Heart right ventricle (tissue), 2 donors: ENCODE measurements around a stretch of chr18.

DNA sequence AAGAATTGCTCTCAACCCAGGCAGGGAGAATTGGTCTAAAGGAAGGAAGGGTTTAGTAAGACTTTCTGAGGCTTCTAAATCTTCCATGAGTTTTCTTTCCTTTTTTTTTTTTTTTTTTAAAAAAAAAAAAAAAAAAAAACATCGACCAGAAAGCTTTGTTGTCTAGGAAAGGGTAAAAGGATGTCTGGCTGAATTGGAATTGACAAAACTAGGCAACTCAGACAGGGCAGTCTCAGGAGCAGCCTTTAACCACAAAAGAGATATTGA lies 429.3 kb upstream of the CELF4 start:
- PRO-cap, 2 experiments = no peak in any of the 2 experiments

DNA sequence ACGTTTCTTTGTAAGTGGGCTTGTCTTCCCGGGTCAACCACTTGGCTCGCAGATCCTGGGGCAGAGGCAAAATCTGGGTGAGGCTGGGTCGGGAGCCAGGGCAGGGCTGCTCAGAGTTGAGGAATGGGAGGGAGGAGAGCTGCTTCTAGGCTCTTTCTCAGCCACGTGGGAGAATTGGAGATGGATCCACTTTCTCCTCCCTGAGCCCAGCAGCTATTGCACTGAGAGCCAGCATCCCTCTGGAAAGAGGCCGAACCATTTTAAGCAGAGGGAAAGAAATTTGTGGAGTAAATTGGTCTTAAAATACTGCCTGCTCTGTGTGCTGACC lies 344.2 kb downstream of the PIK3C3 start:
- PRO-cap, 2 experiments = no peak in any of the 2 experiments

GRCh38 chr18:42614662-42615125 lies 500.8 kb downstream of the RIT2 start:
- PRO-cap, 2 experiments = no peak in any of the 2 experiments

DNA sequence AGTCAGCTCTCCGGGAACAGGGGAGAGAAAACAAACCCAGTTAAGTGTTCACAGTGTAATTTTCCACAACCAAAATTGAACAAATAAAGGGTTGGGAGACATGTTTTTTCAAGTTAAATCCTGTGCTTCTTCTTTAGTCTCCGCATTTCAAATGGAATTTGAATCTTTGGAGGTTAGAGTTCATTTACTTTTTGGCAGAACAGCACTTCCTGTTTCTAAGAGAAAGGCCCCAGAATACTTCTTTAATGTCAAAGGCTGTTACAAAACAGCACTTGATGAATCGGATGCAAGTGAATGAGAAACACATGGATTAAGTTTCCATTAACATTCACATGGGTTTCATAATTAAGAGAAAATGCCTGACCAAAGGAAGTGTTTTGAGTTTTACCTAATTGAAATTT lies 570.2 kb upstream of the SYT4 start:
- PRO-cap, 2 experiments = no peak in any of the 2 experiments

- PRO-cap, 2 experiments = no peak in any of the 2 experiments
These were observed 20.5 kb downstream of the SETBP1 start for GRCh38 chr18:44701032-44701728.

DNA sequence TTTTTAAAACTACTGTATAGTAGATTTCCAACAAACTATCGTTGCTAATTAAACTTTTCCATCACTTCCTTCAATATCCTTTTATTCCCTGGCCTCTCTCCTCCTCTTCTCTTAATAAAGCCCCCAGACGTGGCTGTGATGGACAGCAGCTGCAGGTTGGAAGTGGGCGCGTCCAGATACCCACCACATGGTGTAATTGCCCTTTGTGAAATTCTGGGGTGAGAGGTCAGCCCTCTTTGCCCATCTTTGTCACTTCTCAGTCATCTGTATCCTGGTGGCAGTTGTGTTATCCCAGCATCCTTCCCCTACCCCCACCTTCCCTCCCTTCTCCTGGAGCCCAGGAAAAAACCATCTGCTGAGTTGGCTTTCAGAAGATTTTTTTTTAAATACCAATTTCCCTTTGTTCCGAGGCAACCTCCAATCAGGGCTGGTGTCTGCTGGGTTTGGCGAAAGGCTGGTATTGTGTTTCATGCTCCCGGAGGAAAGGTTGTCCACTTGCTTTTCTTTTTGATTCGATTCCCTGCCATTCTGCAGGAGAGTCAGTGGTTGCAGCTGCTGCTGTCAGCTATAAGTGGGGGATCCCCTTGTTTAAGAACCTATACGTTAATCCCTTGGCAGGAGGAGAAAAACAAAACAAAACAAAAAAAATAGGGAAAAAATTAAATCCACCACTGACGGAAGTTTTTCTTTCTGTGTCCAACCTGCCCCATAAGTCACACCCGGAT lies 35.2 kb downstream of the SETBP1 start:
- PRO-cap, 2 experiments = no peak in any of the 2 experiments

- PRO-cap, 2 experiments = no peak in any of the 2 experiments
These were observed 91.7 kb downstream of the SETBP1 start for GRCh38 chr18:44772361-44772881.

DNA sequence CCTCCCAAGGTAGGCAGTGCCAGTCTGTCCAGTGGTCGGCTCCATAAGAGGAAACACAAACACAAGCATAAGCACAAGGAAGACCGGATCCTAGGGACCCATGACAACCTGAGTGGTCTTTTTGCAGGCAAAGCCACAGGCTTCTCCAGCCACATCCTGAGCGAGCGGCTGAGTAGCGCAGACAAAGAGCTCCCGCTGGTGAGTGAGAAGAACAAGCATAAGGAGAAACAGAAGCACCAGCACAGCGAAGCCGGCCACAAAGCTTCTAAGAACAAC lies 272.0 kb downstream of the SETBP1 start:
- PRO-cap, 2 experiments = no peak in any of the 2 experiments

- PRO-cap, 2 experiments = no peak in any of the 2 experiments
These were observed 111.5 kb upstream of the SLC14A2 start for GRCh38 chr18:45503747-45504232.

DNA sequence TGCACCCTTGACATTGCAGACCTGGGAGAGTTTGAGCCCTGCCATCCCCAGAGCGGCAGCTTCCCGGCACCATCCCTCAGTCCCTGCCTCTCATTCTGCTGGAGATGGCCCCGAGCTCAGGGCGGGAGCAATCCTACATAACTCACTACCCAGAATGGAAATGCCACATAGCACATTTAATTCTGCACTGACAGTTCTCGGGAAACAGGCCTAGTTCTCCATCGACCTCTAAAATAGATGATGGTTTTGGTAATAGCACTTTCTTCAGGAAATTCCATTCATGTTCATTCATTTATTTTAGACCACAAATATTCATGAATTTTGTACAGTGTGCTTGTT lies 92.9 kb upstream of the SLC14A2 start:
- PRO-cap, 2 experiments = no peak in any of the 2 experiments

GRCh38 chr18:45837372-45838058 lies 12.0 kb downstream of the SIGLEC15 start:
- PRO-cap, 2 experiments = no peak in any of the 2 experiments

GRCh38 chr18:45954088-45955258 lies 12.7 kb downstream of the EPG5 start:
- PRO-cap, 2 experiments = no peak in any of the 2 experiments

- PRO-cap, 2 experiments = no peak in any of the 2 experiments
These were observed 4.2 kb downstream of the EPG5 start for GRCh38 chr18:45962841-45963496.

GRCh38 chr18:46051758-46052688 lies 20.0 kb downstream of the PSTPIP2 start:
- PRO-cap, 2 experiments = no peak in any of the 2 experiments

DNA sequence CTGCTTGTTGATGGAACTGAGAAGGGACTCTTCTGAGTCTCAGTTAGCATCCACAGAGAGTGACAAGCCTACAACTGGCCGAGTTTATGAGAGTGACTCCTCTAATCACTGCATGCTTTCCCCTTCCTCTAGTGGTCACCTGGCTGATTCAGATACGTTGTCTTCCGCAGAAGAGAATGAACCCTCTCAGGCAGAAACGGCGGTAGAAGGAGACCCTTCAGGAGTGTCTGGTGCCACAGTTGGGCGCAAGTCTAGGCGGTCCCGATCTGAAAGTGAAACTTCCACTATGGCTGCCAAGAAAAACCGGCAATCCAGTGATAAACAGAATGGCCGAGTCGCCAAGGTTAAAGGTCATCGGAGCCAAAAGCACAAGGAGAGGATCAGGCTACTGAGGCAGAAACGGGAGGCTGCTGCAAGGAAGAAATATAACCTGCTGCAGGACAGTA lies 42.2 kb downstream of the C18orf25 start:
- PRO-cap, 2 experiments = no peak in any of the 2 experiments

GRCh38 chr18:46250211-46250846 lies 76.5 kb downstream of the C18orf25 start:
- PRO-cap, 2 experiments = peak in 1 of 2 experiments; most common plus-strand start chr18:46250737 (in 1); most common minus-strand start chr18:46250614 (in 1)

DNA sequence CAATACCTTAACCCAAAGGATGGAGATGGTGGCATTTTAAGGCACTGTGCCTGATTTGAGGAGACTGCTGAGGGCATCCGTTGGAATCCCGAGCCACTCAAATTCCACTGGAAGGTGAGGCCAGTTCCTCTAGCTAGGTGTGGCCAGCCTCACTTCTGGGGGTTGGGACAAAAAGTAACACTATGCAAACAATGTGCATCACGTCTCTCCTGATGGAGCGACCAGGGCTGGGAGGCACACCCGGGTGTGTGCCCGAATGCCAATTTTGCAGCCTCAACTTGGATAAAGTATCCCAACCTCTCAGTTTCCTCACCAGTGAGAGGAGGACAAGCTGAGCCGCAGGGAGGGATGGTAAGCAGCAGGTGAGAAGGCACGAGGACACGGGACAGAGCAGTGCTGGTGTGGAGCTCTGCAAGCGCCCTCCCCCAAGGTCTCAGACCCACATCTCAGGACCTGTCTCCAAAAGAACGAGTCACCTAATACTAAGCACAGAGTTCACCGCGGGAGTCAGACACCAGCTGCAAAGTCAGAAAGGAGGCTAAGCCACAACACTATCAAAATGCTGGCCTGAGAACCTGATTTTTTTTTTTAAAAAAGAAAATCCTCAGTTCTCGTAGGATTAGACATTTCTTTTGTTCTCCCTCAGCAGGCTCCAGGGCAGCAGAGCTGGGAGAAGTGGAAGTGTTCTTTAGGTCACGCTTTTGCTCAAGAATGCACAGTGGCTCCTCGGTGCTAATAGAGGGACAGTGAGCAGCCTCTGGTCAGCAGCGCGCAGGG lies 11.3 kb upstream of the RNF165 start:
- PRO-cap, 2 experiments = no peak in any of the 2 experiments

GRCh38 chr18:46324592-46325141 lies 9.2 kb upstream of the RNF165 start:
- PRO-cap, 2 experiments = no peak in any of the 2 experiments

DNA sequence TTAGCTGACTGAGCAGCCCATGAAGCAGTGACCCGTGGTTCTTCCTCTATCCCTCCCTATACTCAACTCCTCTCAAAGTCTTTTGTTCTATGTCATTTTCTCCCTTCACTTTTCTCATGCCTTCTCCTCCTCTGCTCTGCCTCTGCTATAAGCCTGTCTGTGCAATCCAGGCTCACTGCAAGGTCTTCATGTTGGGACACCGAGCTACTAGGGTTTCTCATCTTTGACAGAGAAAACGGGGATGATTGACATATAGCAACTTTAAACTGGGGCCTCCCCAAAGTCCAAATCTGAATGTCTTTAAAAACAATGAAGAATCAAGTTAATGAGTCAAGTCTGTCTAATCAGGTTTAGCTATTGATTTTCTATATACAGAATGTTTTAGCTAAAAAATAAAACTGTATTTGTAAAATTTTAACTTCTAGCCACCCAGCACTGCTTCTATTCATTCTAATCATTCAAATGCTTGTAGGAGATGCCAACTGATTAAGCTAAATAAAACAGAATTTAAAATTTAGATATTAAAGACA lies 57.8 kb upstream of the ST8SIA5 start:
- PRO-cap, 2 experiments = no peak in any of the 2 experiments

DNA sequence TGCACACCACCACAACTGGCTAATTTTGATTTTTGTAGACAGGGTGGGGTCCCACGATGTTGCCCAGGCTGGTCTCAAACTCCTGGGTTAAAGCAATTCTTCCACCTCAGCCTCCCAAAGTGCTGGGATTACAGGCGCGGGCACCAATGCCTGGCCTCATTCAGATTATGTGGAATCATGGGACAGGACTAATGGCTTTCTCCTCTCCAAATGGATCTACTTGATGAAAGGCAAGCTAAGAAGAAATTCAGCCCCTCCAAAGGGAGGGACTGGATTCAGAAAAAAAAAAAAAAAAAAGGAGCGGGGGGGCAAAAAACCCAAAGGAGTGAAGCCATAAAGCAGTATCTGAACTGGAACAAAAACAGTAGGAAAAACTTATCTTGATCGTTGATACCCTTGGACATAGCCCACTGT lies 1.7 kb upstream of the HDHD2 start:
- PRO-cap, 2 experiments = no peak in any of the 2 experiments